ENCODE measurements around a stretch of chr7.

DNA sequence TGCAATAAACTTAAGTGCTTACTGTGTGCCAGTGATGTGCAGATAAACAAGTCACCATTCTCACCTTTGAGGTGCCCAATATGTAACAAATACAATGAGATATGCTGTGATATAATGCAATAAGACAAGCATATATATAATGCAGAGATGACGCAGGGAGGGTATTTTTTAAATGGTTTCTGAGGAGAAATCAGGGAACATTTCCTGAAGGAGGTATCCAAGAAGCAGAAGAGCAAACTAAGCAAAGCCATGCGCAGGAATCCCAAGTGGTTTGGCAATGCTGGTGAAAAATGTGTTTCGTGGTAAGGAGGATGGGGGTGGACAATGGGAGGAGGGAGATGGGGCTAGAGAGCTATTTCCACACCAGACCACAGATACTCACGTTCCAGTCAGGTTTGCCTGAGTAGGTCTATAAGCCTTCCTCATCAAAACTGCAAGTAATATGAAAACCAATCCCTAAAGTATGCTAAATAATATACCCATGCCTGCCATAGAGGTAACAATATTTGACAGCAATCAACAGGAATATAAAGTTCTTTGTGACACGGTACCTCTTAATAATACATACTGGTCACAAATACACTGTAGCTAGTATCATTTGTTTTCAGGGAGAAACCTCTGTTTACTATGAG lies 223.7 kb upstream of the MKLN1 start:
- PRO-cap = no peak
- RRBS, 2 experiments = no CpG with 5 or more reads among the region's 5 CpGs

GRCh38 chr7:131124294-131124867 lies 203.3 kb upstream of the MKLN1 start:
- PRO-cap = no peak
- RRBS, 2 experiments = no CpG with 5 or more reads among the region's 5 CpGs

GRCh38 chr7:131186704-131187230 lies 140.9 kb upstream of the MKLN1 start:
- PRO-cap = no peak
- RRBS, 2 experiments = no CpG with 5 or more reads among the region's 7 CpGs

GRCh38 chr7:131190298-131191310 lies 137.1 kb upstream of the MKLN1 start:
- PRO-cap = no peak
- RRBS, 2 experiments = no CpG with 5 or more reads among the region's 9 CpGs

GRCh38 chr7:131300958-131301643 lies 26.6 kb upstream of the MKLN1 start:
- PRO-cap = no peak
- RRBS, 2 experiments = no CpG with 5 or more reads among the region's 5 CpGs

GRCh38 chr7:131342547-131343186 lies 15.0 kb downstream of the MKLN1 start:
- PRO-cap = no peak
- RRBS, 2 experiments = no CpG with 5 or more reads among the region's 2 CpGs

DNA sequence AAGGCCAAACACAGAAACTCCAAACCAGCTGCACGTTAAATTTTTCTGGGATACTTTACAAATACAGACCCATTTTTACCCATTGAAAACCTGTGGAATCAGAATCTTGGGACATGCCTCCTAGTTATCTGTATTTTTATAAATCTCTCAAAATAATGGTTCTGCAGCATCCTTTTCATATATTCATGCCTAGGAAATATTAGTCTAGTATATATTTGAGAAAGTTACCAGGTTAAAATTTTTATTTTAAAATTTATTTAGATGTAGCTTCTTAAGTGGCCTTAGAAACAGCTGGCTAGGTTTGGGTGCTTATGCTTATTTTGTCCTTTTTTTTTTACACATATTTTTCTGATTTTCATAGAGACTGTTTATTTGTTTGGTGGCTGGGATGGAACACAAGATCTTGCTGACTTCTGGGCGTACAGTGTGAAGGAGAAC lies 101.0 kb downstream of the MKLN1 start:
- PRO-cap = no peak
- RRBS, 2 experiments = no CpG with 5 or more reads among the region's 2 CpGs

- PRO-cap = no peak
- RRBS, 2 experiments = no CpG with 5 or more reads among the region's 12 CpGs
These were observed 44.3 kb downstream of the PODXL start for GRCh38 chr7:131511999-131512672.

- PRO-cap = no peak
- RRBS, 2 experiments = no CpG with 5 or more reads among the region's 10 CpGs
These were observed 37.5 kb downstream of the PODXL start for GRCh38 chr7:131518807-131519458.

DNA sequence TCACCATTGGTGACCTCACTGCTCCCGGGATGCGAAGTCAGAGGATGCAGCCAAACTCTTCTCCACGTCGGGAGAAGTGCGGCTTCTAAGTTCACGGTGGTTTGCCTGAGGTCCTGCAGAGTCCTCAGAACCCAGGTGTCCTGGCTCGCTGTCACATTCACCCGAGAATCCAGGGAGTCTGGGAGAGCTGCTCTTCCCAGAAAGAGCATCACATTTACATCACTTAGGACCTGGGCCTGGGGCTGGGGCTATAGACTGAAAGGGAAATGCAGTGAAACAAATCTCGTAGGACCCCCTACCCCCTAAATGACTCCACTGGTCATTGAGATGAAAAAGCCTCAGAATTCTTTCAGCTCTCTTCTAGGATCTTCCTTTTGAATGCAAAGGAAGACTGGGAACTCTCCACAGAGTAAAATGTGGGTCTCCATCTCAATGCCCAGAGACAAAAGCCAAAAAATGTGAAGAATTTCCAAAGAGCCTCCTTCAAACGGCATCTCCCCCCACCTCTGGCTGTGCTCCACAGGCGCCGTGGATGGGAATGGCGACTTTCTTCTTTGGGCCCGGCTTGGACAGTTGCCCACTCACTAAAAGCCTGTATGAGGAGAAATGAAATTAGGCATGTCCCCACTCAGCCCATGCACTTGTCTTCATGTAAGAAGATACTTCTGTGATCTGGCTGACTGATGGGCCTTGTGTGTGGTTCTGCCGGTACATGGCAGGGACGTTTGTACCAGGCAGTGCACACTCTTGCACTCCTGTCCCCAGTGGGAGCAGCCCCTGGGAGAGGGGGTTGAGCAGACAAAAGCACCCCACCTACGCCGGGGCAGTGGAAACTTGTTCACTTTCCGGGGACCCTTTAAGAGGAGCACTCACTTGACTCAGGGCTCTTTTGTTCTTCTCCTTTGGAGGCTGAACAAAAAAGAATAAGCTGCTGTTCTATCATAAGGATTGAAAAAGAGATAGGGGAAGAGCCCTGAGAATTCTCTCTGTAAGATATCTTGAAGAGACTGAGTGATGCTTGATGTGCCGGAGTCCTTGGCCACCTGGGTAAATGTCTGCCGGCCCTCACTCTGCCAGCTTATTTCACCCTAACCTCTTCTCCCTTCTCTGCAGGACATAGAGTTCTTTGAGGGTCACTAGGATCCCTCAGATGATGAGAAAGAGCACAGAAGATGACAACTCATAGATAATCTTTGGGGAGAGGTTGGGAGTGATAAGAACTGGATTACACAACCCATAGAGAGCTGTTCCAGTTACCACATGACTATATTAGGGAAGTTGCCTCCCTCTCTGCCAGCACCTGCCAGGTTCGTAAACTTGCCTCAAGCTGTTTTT lies 49.2 kb upstream of the PODXL start:
- PRO-cap = no peak
- RRBS, 2 experiments = no CpG with 5 or more reads among the region's 22 CpGs

- PRO-cap = no peak
- RRBS, 2 experiments = no CpG with 5 or more reads among the region's 7 CpGs
These were observed 63.2 kb upstream of the PODXL start for GRCh38 chr7:131619444-131620180.

DNA sequence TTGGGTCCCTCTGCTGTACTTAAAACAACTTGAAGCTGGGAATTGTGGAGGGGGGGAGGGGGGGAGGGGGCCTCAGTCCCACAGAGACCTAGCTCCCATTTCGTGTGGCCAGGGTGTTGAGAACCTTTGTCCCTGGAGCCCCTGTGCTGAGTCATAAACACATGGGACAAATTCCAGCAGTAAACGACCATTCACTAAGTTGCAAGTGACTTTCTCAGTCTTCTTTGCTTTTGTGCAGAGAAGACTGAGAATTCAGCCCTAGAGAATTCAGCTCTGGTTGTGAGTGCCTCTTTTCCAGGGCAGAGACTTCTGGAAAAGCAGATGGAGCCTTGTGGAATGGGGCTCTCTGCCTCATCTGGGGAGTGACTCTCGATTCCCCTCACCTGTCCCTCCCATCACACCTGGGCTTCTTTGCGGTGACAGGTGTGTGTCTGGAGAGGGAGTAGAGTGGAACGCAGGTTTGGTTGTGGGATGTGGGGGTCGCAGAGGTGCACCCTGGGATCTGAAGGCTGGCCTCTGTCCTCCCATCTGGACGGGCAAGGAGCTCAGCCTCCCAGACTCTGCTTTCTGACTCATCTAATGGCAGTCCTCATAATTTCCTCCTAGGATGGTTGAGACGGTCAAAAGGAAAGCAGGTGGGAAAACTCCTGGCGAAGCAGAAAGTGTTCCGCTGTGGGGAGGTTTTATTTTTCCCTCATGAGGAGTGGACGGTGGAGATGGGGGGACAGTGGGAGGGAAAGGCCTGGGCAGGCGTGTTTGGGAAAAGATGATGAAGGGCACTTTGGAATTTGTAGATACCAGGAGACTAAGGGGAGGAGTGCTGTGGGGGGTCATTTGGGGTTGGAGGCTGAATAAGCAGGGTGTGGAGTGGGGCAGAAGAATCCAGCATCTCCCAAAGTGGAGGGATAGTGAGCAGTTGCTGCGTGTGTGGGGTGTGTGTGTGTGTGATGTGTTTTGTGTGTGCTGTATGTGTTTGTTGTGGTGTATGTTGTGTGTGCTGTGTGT lies 96.9 kb upstream of the PODXL start:
- PRO-cap = no peak
- RRBS, 2 experiments = no CpG with 5 or more reads among the region's 13 CpGs

DNA sequence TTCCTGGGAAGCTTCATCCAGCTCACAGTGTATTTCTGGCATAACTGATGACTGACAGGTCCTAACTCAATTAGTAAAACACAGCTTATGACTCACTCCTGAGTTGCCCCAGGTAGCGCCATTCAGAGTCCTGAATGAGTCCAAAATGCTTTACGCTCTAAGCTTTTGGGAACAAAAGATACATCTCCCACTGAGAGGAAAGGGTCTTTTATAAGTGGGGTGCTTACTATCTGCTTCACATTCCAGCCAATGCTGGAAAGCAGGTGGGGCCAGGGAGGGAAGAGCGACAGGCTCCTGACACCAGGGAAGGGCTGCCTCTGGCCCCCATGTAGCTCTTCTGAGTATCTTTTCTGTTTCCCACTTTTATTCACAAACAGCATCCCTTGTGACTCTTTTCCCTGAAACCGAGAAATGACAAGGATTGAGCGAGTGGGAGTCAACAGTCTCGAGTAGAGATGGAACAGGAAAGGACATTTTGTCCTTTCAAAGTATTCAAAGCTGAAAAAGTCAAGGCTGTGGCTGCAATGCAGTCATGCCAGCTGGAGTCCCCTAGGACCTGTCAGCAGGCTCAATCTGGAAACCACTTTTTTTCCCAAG lies 479.3 kb upstream of the PODXL start:
- PRO-cap = no peak
- RRBS, 2 experiments = no CpG with 5 or more reads among the region's 6 CpGs

DNA sequence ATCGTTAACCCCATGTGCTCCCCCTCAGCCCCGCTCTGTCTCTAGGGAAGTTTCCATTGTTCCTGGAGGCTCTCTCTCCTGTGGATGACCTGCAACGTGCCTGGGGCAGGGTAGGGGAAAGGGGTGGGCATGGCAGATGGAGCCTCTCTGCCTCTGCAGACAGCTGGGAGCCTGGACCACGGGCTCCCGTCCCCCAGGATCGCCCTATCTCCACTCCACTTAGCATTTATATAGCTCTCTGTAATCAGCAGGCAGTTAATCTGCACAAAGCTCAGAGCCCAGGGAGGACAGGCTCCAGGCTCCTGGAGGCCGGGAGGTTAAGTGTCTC lies 369.7 kb downstream of the PLXNA4 start:
- PRO-cap = no peak
- RRBS, 2 experiments = no CpG with 5 or more reads among the region's 7 CpGs

DNA sequence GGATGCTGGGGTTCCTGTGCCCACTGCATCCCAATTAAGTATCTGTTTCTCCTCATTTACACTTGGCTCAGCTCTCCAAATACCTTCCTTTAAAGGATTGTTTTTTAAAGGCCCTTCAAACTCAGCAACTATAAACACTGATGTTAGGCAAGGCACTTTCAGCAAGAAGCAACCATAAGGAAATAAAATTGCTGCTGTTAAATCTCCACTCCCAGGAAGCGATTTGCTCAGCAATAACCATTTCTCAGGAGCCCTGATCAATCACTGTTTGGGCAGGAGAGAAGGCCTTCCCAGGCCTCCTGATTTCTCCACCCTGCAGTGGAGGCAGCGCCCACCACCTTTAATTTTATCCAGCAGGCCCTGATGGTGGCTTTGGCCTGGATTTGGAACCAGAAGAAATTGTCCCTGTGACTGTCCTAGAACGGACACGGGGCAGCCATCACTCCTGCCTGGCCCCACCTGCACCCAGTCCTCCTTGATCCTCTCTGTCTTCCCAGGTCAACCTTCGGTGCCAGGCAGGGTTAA lies 199.8 kb downstream of the PLXNA4 start:
- PRO-cap = no peak
- RRBS, 2 experiments = no CpG with 5 or more reads among the region's 5 CpGs

GRCh38 chr7:132400650-132401249 lies 175.5 kb downstream of the PLXNA4 start:
- PRO-cap = no peak
- RRBS, 2 experiments = no CpG with 5 or more reads among the region's 11 CpGs

DNA sequence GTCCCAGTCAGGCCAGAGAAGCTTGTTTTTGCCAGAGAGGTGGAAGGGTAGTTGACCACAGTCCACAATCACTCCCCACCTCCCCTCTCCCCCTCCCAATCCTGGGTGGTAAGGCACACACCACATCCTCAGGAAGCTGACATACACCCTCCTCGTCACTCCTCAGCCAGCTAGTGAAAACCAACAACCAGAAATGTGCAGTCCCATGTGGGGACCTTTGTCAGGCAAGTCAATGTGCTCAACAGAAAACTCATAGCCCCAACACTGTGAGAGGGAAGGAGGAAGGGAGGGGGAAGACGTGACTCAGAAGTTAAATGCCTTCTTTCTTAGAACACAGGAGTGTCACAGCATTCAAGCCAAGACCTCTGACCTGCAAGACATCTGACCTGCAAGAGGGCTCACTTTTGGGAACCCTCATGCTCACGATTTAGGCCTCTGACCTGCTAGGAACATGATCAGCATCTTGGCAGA lies 145.0 kb downstream of the PLXNA4 start:
- PRO-cap = no peak
- RRBS, 2 experiments = no CpG with 5 or more reads among the region's 3 CpGs

GRCh38 chr7:132758904-132759319 lies 182.6 kb upstream of the PLXNA4 start:
- PRO-cap = no peak
- RRBS, 2 experiments = no CpG with 5 or more reads among the region's 7 CpGs

GRCh38 chr7:133310371-133310898 lies 57.6 kb downstream of the EXOC4 start:
- PRO-cap = no peak
- RRBS, 2 experiments = no CpG with 5 or more reads among the region's 3 CpGs

DNA sequence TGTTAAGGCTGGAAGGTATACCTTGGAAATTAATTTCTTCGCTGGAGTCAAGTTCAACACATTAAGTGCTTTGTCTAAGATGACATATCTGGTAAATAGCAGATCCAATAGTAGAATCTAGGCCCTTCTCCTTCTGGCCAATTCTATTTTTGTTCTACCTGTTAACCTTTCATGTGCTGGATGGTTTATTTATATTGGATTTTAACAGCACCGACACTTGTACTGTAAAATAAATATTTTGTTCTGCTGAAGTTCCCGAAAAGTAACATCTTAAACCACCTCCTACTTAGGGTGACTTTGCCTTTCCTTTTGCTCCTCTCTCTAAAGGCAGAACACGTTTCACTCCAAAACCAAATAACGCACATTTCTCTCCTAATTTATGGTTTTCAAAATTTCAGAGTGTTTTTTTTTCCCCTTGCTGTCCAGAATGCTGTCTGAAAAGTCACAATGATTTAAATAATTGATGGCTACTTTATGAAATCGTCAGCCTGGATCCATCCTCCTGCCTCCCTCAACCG lies 290.8 kb upstream of the LRGUK start:
- PRO-cap = unidirectional peak, minus-strand start at position 235 of the sequence
- RRBS, 2 experiments = no CpG with 5 or more reads among the region's 7 CpGs